Skin of body (tissue), 2 donors: ENCODE results near the genes SLC45A2, RAI14 and UGT3A1.

DNA sequence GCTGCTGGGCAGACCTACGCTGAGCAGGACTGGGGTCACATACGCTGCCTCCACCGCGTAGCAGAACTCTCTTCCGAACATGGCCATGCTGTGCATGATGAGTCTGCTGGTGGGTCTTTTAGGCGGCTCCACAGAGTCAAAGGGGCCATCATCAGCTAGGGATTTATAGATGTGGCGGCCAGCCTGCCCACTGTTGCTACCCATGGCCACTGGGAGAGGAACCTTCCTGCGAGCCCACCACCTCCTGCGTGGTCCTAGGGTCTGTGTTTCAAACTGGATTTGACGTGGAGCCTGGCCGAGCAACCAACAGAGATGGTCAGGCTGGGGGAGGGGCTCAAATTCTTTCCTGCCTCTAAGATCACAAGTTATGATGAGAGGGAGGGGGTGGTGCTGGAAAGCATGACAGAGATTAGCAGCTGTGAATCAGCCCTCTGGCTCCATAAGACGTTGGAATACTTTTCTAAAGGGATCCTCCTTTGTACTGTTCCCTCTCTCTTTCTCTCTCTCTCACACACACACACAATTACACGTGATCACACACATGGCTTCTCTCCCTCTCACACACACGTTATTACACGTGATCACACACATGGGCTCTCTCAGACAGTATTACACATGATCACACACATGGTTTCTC is at the start of gene SLC45A2:
Gene SLC45A2 (minus strand): TSS at position 314 of the 637 bp plus-strand sequence.
- RAMPAGE, long total RNA = no peak

DNA sequence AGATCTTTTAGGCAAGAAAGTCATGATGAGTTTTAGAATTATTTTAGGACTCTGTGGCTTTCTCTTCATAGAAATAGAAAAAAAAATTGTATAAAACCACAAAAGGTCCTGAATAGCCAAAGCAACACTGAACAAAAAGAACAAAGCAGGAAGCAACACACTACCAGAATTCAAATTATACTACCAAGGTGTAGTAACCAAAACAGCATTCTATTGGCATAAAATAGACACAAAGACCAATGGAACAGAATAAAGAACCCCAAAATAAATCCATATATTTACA is 1.1 kb upstream of the AMACR start:
- RAMPAGE, long total RNA = no peak

DNA sequence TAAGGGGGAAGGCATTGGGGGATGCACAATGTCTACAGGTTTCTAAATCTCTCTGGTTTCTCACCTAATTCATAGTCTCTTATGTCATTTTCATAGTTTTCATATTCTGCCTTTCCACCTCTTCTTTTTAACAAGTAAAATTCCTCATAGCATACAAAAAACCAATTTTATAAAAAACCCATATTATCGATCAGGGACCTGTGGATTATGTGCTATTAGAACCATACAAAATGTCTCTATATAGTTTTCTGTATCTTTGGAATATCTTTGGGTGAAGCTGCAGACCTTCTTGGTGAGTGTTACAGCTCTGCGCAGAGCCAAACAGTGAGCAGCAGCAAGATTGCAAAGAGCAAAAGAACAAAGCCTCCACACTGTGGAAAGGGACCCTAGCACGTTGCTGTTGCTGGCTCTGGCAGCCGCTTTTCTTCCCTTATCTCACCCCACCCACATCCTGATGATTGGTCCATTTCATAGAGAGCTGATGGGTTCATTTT is 201.0 kb upstream of the C1QTNF3 start:
- RAMPAGE, long total RNA = no peak

DNA sequence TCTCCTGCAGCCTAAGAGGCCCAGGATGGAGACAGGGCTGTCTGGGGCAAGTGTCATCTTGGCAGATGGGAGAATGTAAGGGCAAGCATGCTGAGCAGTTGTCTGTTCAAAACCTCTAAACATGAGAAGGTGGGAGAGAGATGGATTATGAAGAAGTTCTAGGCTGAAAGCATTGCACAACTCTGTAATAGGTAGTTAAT is 244.5 kb upstream of the RAI14 start:
- RAMPAGE, long total RNA = no peak

GRCh38 chr5:34655998-34656709 is at the start of gene RAI14:
Gene RAI14 (plus strand): TSS chr5:34656328.
- RAMPAGE, long total RNA = no peak

GRCh38 chr5:34717278-34718150 is 61.4 kb downstream of the RAI14 start:
- RAMPAGE, long total RNA = no peak

DNA sequence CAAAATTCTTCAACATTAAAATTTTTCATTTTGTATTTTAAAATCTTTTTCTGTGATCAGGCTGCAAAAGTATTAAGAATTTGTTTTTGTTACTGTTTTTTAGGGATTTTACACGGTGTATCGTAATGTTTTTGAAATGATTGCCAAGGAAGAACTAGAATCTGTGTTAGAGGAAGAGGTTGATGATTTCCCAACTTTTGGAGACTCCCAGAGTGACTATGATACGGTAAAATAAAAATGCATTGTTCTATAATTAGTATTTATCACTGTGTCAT is 6.6 kb downstream of the DNAJC21 start:
- RAMPAGE, long total RNA = no peak

- RAMPAGE, long total RNA = no peak
These were observed 25.3 kb downstream of the DNAJC21 start for GRCh38 chr5:34954542-34955235.

DNA sequence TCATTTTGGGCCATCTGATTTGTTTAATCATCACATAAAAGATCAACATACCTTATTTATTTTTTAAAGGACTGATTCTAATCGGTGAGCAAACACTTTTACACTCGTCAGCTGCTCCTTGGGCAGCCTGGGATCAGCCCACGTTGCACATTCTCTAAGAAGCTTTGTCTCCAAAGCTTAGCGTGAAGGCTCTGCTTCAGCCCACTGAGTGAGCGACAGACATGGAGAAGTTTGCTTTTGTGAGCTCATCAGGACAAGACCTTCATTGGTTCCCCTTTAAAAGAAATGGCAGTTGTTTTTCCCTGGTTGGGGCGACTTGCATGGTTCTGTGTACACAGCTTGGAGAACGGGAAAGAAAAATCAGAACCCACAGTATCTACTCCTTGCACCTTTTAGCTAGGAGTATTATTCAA is 42.0 kb downstream of the PRLR start:
- RAMPAGE, long total RNA = no peak

DNA sequence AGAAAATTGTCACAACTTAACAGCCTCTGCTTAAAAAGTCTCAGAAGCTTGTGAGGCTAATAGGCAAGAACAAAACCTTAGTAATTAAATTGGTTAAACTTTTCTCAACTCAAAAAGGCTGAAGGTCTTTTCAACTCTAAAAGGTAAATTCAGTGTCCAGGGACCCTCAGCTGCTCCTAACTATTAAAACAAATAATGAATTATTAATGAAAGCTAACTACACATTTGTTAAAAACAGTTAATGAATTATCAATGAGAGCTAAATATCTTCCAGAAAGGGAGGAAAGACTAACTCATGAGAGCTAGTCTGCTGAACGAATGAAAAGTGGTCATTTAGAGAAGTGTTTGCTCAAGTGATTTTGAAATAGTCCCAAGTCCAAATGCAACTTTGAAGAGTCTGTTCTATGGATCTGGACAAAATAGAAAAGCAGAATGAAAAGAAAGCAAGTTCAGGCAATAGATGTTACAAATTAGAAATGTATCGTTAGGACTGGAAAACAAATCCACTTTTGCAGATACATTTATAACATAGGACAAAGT is 133.9 kb upstream of the SPEF2 start:
- RAMPAGE, long total RNA = no peak

GRCh38 chr5:35851978-35853121 is 4.3 kb upstream of the IL7R start:
- RAMPAGE, long total RNA = no peak

GRCh38 chr5:35990959-35991860 is at the start of gene UGT3A1:
Gene UGT3A1 (minus strand): TSS chr5:35991390.
- RAMPAGE, long total RNA = no peak

GRCh38 chr5:36238912-36240180 is 2.4 kb downstream of the NADK2 start:
- RAMPAGE, long total RNA = no peak

DNA sequence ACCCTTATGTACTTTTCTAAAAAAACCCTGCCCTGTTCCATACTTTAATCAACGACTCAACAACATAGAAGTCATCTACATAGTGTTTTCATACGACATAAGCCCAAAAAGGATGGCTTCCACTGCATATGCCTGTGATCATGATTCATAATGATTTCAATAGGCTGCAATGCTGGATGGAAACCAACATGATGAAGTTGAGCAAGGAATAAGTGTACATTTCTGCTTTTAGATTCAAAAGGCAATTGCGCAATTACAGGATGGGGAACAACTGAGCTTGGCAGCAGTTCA is 51.0 kb downstream of the SLC1A3 start:
- RAMPAGE, long total RNA = no peak

- RAMPAGE, long total RNA = no peak
These were observed 184.6 kb downstream of the CPLANE1 start for GRCh38 chr5:37064616-37064914.

DNA sequence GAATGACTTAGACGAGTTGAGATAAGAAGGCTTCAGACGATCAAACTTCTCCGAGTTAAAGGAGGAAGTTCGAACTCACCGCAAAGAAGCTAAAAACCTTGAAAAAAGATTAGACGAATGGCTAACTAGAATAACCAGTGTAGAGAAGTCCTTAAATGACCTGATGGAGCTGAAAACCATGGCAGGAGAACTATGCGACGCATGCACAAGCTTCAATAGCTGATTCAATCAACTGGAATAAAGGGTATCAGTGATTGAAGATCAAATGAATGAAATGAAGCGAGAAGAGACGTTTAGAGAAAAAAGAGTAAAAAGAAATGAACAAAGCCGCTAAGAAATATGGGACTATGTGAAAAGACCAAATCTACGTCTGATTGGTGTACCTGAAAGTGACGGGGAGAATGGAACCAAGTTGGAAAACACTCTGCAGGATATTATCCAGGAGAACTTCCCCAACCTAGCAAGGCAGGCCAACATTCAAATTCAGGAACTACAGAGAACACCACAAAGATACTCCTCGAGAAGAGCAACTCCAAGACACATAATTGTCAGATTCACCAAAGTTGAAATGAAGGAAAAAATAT is 144.6 kb downstream of the WDR70 start:
- RAMPAGE, long total RNA = no peak

GRCh38 chr5:37553126-37553511 is 174.0 kb downstream of the WDR70 start:
- RAMPAGE, long total RNA = no peak

- RAMPAGE, long total RNA = no peak
These were observed 205.5 kb downstream of the GDNF start for GRCh38 chr5:37634263-37634861.

- RAMPAGE, long total RNA = no peak
These were observed 170.5 kb downstream of the GDNF start for GRCh38 chr5:37669291-37669834.

DNA sequence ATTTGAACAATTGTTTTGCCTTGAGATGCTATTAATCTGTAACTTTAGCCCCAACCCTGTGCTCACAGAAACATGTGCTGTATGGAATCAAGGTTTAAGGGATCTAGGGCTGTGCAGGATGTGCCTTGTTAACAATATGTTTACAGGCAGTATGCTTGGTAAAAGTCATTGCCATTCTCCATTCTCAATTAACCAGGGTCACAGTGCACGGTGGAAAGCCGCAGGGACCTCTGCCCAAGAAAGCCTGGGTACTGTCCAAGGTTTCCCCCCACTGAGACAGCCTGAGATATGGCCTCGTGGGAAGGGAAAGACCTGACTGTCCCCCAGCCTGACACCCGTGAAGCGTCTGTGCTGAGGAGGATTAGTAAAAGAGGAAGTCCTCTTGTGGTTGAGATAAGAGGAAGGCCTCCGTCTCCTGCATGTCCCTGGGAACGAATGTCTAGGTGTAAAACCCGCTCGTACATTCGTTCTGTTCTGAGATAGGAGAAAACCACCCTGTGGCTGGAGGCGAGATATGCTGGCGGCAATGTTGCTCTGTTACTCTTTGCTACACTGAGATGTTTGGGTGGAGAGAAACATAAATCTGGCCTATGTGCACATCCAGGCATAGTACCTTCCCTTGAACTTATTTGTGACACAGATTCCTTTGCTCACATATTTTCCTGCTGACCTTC is 167.7 kb downstream of the GDNF start:
- RAMPAGE, long total RNA = no peak